ENCODE data around the gene UBN2.

DNA sequence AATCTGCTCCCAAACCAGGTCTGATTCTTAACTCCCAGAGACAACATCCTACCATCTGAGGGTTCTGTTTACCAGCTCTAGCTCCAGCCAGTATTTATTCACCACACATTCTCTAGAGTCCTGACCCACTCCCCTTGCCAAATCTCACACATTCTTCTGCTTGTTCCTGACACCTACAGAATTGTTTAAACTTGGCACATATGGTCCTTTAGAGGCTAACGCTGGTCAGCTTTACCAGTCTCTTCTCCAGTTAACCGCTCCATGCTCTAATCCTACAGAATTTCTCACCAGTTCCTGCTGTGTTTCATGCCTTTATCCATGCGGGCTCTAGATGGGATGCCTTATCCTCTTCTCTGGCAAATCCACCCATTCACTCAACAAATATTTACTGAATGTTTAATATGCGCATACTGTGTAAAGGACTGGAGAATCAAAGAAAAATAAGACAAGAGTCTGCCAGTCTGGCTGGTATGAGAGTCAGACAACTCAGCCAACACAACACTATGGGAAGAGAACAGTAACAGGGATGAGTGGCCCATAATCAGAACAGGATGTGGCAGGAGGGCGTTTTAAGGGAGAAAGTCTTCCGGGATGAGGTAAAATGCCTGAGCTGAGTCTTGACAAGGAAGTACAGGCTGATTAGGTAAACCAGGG is 46.3 kb downstream of the MTPN start:
- RRBS: no CpG with 5 or more reads among the region's 6 CpGs
CAGE:
- cytosol, long polyA plus RNA: no peak
- long polyA plus RNA: no peak
- nucleus, long polyA plus RNA: no peak

DNA sequence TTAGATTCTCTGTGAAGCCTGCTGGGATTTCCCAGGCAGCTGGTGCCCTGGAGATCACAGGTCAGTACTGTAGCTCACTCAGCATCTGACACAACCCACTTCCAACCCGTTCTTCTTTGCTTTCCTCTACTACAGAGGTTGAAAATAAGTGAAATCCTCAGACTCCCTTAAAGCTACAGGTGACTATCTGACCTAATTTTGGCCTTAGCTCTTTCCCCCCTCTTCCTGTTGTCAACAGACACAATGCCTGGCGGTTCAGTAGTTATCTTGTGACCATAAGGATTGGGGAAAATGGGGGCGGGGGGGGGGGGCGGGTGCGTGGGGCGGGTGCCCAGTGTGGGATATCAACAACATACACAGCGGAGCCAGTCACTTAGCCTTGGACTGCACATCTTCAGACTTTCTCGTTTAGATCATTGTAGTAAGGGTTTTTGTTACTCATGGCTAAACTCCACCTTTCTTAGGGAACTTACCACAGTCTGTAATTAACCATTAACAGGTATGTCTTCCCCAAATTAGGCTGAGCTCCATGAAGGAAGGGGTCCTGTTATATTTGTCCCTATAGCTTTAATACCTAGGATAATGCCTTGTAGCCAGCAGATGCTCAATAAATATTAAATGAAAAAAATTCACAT is 37.8 kb downstream of the MTPN start:
- RRBS: no CpG with 5 or more reads among the region's 8 CpGs
CAGE:
- cytosol, long polyA plus RNA: no peak
- long polyA plus RNA: no peak
- nucleus, long polyA plus RNA: no peak

GRCh38 chr7:136405956-136406696 is 429.0 kb upstream of the MTPN start:
- RRBS: no CpG with 5 or more reads among the region's 17 CpGs
CAGE:
- cytosol, long polyA plus RNA: no peak
- long polyA plus RNA: no peak
- nucleus, long polyA plus RNA: no peak

DNA sequence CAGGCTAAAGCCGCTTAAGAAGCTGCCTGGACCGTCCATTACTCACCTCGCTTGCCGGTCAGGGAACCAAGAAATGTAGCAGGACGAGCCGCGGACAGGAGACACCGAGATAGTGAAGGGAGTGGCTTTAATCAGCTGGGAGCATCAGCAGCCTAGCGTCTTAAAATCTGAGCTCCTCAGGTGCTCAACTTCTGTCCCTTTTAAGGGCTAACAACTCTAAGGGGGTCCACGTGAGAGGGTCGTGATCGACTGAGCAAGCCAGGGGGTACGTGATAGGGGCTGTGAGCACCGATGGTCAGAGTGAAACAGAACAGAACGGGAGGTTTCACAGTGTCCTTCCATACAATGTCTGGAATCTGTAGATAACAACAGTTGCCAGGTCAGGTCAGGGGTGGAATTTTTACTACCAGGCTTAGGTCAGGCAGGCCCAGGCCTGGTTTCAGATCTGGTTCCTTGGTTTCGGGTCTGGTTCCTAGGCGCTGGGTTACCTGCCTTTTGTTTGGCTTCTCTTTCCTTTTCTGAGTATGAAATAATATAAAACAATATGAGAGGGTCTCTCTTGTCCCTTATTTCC is 75.2 kb downstream of the PTN start:
- RRBS: 97% methylated on average over 3 of the region's 17 CpGs
CAGE:
- cytosol, long polyA plus RNA: no peak
- long polyA plus RNA: no peak
- nucleus, long polyA plus RNA: no peak

DNA sequence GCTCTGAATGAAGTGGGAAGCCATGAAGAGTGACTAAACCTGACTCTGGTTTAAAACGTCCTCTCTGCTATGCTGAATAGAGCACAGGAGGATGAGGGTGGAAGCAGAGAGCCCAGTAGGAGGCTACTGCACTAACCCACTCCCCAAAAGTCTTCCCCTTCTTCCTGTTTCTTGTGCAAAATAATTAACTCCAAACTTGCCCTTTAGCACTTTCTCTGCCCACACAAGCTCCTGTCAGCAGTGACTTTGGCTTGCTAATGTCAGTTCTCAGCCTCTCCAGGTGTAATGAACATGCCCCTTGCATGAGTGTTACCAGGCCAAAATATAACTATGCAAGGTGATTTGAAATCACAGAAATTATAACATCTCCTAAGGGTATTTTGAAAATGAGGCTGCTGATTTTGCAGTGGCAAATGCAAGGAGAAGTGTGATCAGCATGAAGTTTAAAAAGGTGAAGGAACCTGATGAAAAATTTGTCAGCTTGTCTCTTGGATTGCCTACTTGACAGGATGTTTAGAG is 3.8 kb upstream of the PTN start:
- RRBS: no CpG with 5 or more reads among the region's 1 CpG
CAGE:
- cytosol, long polyA plus RNA: no peak
- long polyA plus RNA: no peak
- nucleus, long polyA plus RNA: no peak

DNA sequence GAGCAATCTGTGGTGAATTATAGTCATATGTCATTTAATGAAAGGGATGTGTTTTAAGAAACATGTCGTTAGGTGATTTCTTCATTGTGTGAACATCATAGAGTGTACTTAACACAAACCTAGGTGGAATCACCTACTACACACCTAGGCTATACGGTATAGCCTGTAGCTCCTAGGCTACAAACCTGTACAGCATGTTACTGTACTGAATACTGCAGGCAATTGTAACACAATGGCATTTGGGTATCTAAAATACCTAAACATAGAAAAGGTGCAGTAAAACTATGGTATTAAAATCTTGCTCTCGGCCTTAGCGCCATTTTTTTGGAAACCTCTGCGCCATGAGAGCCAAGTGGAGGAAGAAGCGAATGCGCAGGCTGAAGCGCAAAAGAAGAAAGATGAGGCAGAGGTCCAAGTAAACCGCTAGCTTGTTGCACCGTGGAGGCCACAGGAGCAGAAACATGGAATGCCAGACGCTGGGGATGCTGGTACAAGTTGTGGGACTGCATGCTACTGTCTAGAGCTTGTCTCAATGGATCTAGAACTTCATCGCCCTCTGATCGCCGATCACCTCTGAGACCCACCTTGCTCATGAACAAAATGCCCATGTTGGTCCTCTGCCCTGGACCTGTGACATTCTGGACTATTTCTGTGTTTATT is 170.1 kb upstream of the PTN start:
- RRBS: no CpG with 5 or more reads among the region's 14 CpGs
CAGE:
- cytosol, long polyA plus RNA: no peak
- long polyA plus RNA: no peak
- nucleus, long polyA plus RNA: no peak

- RRBS: no CpG with 5 or more reads among the region's 1 CpG
CAGE:
- cytosol, long polyA plus RNA: no peak
- long polyA plus RNA: no peak
- nucleus, long polyA plus RNA: no peak
Measured at GRCh38 chr7:137579902-137580158, 236.3 kb upstream of the PTN start.

DNA sequence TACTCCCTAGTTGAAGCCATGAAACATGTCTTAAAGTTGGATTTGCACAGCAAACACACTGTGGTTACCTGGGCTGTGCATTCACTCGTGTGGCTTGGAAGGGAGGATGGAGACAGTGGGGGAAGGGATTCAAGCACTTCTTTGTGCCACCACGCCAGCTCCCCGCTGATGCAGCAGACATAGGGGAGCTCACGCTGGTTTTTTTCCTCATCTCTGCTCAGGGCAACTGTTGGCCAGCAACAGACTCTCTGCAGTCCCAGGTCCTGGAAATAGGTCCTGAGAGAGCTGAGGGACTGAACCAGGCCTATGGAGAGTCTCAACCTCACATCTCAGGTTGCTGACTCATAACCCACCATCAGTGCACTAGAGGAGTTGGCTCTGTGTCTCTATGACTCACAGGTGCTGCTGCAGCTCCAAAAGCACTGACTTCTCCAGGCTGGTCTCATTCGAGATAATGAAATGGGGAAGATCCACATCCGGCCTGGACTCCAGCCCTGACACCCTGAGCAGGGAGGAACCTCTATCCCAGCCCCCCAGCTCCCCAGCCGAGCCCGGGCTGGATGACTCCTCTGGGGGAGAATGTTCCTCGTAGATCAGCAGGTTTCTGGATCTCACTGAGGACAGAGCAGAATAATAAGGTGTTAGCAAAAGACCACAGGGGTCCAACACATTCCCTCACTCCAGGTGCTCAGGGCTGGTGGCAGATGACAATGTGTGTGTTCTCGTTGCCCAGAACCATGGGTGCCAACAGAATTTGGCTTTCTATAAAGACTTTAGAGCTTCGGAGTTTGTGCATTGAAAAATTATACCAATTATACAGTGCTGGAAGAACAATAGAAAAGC is 35.5 kb upstream of the DGKI start:
- RRBS: 0% methylated on average over 3 of the region's 11 CpGs
CAGE:
- cytosol, long polyA plus RNA: no peak
- long polyA plus RNA: no peak
- nucleus, long polyA plus RNA: no peak

GRCh38 chr7:137983591-137984182 is 18.2 kb downstream of the CREB3L2 start:
- RRBS: no CpG with 5 or more reads among the region's 13 CpGs
CAGE:
- cytosol, long polyA plus RNA: no peak
- long polyA plus RNA: no peak
- nucleus, long polyA plus RNA: no peak

- RRBS: no CpG with 5 or more reads among the region's 6 CpGs
CAGE:
- cytosol, long polyA plus RNA: no peak
- long polyA plus RNA: no peak
- nucleus, long polyA plus RNA: no peak
Measured at GRCh38 chr7:137990232-137990766, 11.6 kb downstream of the CREB3L2 start.

- RRBS: no CpG with 5 or more reads among the region's 3 CpGs
CAGE:
- cytosol, long polyA plus RNA: no peak
- long polyA plus RNA: no peak
- nucleus, long polyA plus RNA: no peak
Measured at GRCh38 chr7:138518794-138519646, 59.0 kb downstream of the TRIM24 start.

- RRBS: no CpG with 5 or more reads among the region's 5 CpGs
CAGE:
- cytosol, long polyA plus RNA: no peak
- long polyA plus RNA: no peak
- nucleus, long polyA plus RNA: no peak
Measured at GRCh38 chr7:138665244-138665832, 35.8 kb downstream of the SVOPL start.

GRCh38 chr7:138665833-138666366 is 35.3 kb downstream of the SVOPL start:
- RRBS: no CpG with 5 or more reads among the region's 8 CpGs
CAGE:
- cytosol, long polyA plus RNA: no peak
- long polyA plus RNA: no peak
- nucleus, long polyA plus RNA: no peak

- RRBS: no CpG with 5 or more reads among the region's 8 CpGs
CAGE:
- cytosol, long polyA plus RNA: no peak
- long polyA plus RNA: no peak
- nucleus, long polyA plus RNA: no peak
Measured at GRCh38 chr7:138727203-138727731, 26.1 kb upstream of the SVOPL start.

GRCh38 chr7:138752267-138753038 is 45.3 kb upstream of the TMEM213 start:
- RRBS: no CpG with 5 or more reads among the region's 17 CpGs
CAGE:
- cytosol, long polyA plus RNA: no peak
- long polyA plus RNA: no peak
- nucleus, long polyA plus RNA: no peak

DNA sequence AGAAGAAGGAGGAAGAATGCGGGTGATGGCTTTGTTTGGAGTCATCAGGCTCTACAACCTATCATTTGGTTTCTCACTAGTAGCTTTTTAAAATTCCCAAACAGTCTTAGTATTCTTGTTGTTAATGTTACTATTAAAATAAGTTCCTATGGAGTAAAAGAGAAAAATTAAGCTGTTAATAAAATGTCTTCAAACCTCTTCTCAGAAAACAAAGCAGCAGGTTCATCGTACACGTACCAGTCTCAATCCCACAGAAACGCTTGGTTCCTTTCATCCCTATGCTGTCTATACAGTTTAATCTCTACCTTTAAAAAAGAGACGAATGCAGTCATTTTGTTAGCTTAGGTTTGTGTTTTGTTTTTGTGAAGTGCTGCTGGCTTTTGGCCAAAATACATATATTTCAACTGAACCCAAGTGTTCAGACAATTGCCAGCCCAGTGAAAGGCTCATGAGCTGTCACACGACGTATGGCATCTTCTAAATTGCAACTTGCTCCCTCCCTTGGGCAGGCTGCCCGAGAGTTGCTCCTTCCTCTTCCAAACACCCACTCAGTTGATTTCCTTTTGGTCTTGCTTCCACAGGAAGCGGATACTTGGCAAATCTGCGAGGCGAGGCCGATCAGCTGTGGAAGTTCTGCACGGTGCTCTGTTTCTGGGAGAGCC is 39.4 kb upstream of the ATP6V0A4 start:
- RRBS: no CpG with 5 or more reads among the region's 13 CpGs
CAGE:
- cytosol, long polyA plus RNA: no peak
- long polyA plus RNA: no peak
- nucleus, long polyA plus RNA: start-site peak on the minus strand centred at position 452 of the sequence, 337 bp wide, 18 and 23 reads in 2 replicates

DNA sequence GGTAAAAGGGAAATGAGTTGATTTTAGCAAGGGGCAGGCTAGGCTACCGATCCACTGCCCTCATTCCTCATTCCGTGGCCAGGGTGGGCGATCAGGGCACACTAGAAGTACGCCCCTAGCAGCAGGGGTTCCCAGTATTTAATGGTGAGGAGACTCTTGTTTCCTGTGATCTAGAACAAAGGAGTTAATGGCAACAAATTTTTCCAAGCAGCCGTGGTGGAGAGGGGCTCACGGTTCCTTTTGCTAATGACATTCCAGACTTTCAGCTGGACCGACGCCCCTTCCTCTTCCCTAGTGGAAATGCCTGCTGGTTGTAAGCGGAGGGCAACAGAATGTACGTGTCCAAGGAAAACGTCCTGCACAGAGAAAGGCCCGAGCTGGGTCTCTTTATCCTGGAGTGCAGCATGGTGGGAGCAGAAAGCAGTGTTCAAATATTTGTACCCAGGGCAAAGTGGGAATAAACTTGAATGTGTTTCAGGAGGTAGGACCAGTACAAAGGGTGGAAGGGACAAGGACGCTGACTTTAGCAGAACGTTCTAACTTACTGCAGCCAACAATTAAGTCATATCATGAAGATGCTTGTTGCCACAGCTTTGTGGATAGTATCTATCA is 30.3 kb upstream of the ZC3HAV1L start:
- RRBS: no CpG with 5 or more reads among the region's 14 CpGs
CAGE:
- cytosol, long polyA plus RNA: no peak
- long polyA plus RNA: no peak
- nucleus, long polyA plus RNA: no peak

DNA sequence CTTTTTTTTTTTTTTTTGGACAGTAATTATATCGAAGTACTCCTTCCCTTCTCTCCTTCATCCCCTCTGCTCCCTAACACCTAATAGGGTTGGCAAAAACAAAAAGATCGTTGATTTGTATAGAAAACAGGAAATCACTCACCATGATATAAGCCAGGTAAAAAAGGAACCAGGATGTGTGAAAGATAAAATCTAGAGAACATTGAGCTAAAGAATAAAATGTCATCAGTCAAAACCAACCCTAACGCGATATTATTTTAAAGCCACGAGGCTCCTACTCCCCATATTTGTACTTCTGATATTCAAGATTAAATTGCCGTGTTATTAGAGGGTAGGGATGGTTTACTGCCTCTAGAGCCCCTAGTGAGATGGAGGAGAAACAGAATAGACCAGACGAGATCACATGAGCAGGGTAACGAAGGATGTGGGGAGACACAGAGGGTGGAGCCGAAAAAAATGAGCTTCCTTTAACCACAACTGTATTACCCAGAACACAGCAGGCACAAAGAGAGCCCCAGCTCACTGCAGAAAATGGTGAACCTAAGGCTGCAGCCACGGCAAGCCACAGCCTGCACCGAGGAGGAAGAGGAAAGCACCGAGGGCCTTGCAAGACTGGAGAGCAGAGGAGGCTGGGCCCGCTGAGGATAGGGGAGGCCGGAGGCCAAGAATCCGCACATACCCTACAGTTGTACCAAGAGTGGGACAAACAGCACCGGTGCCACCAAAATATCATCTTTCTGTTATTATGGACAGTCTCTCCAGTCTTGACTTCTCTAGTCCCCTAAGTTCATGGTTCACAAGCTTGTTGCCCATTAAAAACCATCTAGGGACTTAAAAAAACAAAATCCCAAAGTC is 14.3 kb downstream of the ZC3HAV1 start:
- RRBS: 89% methylated on average over 1 of the region's 16 CpGs
CAGE:
- cytosol, long polyA plus RNA: no peak
- long polyA plus RNA: no peak
- nucleus, long polyA plus RNA: no peak

GRCh38 chr7:139118675-139119572 is 9.4 kb upstream of the ZC3HAV1 start:
- RRBS: no CpG with 5 or more reads among the region's 8 CpGs
CAGE:
- cytosol, long polyA plus RNA: no peak
- long polyA plus RNA: no peak
- nucleus, long polyA plus RNA: no peak

GRCh38 chr7:139230939-139231974 is at the start of gene UBN2:
Gene UBN2 (plus strand): TSS chr7:139231237.
- RRBS: under 1% methylated on average over 41 of the region's 123 CpGs
CAGE:
- cytosol, long polyA plus RNA: no peak
- long polyA plus RNA: no peak
- nucleus, long polyA plus RNA: no peak

Measured in IMR-90 (cell line).